ENCODE measurements around a stretch of chr16.

DNA sequence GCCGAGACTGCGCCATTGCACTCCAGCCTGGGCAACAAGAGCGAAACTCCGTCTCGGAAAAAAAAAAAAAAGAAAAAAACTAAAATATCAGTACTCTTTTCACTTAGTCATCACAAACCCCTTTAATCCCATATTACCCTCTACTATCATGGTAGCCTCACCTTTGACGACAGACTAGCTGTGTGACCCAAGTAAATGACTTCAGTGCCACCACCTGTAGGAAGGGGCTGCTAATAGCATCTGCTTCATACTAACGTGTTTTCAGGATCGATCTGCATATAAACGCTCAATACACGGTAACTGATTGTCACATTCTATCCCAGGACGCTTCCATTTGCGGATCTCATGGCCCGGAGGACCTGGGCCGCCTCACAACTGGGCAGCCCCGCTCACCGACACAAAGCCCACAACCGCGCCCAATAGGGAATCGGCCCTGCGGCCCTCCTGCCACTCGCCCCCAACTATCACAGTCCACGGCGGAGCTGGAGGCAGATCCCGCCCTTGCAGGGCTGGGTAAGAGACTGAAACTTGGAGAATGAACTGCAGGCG lies 1.1 kb upstream of the ZNF263 start:
- PRO-cap, 3 experiments, result peak in 1 of 3 experiments; most common plus-strand start position 491 of the sequence (in 1)
- RAMPAGE, long total RNA, result no peak

- PRO-cap, 3 experiments, result peak in 3 of 3 experiments; most common plus-strand start chr16:3282928 (in 1); most common minus-strand start chr16:3282855 (in 3)
- RAMPAGE, long total RNA, result no peak
Observed at GRCh38 chr16:3282697-3283129, 578 bp upstream of the ZNF263 start.

DNA sequence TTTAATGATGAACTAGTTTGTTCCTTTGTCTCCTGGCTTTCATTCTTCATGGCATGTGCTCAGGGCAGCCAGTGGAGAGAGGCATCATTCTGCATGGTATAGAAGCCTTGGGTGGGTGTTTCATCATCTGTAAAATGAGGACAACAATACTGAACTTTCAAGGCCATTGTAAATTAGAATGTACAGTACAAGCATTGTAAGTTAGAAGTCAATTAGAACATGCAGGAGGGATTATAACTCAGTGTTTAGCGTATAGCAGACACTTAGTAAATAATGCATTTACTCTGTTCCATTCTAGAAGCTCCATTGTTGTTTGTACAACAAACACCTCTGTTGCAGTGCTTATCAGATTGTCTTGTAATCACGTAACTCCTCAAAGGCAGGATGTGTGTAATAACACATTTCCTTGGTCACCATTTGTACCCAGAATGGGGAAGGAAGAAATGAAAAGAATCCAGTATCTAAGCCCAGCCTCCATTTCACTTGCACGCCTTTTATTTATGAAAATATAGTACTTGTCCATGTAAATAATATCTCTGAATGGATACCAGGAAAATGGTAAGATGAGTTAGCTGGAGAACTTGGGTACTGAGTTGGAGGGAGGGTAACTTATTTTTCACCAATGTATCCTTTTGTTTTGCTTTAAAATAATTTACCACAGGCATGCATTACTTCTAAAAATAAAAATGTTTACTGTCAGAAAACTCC lies 7.4 kb downstream of the NAA60 start:
- PRO-cap, 3 experiments, result no peak in any of the 3 experiments
- RAMPAGE, long total RNA, result no peak

- PRO-cap, 3 experiments, result no peak in any of the 3 experiments
- RAMPAGE, long total RNA, result no peak
Observed at GRCh38 chr16:3458944-3459477, 15.5 kb downstream of the NAA60 start.

DNA sequence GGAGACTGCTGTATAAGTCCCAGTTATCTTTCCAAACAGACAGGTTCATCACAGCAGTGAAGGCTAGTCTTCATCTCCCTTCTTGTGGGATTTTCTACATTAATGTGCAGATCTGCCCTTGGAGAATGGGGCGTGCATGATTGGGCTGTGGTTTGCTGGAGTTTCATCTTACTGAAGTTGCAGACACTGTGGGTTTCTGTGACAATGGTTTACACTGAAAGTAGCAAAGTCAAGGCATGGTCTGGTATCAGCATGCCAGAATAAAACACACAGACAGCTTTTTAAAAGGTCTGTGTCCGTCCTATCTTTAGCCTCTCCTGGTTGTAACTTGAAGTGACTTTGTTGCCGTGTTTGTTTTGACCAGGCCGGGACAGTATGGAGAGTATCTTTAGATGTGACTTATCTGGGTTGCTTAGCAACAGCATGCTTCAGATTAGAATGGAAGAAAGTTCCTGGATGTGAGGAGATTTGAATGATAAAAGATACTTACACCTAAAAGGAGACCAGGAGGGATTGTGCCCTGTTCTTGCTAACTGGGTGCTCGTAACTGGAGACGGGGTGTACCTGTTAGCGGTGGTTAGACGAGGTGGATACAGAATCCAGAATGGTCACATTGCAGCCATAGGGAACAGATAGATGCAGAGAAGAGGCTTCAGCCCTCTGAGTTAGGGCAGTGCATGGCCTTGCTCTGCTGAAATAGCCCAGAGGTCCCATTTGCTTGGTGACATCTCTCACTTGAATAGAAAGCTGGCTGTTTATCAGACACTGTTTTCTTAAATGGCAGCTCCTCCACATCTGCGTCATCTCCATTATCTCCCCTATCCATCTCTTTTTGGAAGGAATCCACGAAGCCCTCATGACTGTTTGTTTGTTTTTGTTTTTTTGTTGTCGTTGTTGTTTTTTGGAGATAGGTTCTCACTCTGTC lies 16.3 kb downstream of the NAA60 start:
- PRO-cap, 3 experiments, result no peak in any of the 3 experiments
- RAMPAGE, long total RNA, result no peak

DNA sequence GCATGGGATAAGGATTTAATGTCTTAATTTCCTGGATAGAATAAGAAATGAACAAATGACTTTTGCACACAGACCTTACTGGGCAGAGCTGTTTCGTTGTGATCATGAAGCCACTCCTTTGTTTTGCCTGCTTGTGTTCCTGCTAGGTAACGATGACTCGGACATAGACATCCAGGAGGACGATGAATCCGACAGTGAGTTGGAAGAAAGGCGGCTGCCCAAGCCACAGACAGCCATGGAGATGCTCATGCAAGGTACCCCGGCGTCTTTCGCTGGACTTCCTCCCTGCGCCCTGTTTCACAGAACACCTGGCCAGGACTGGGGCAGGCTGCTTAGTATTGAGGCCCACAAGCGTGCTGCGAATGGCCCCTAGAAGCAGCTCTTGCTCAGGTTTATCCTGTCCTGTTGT lies 29.6 kb downstream of the CLUAP1 start:
- PRO-cap, 3 experiments, result no peak in any of the 3 experiments
- RAMPAGE, long total RNA, result no peak

- PRO-cap, 3 experiments, result no peak in any of the 3 experiments
- RAMPAGE, long total RNA, result no peak
Observed at GRCh38 chr16:3659489-3660168, 5.1 kb downstream of the DNASE1 start.

DNA sequence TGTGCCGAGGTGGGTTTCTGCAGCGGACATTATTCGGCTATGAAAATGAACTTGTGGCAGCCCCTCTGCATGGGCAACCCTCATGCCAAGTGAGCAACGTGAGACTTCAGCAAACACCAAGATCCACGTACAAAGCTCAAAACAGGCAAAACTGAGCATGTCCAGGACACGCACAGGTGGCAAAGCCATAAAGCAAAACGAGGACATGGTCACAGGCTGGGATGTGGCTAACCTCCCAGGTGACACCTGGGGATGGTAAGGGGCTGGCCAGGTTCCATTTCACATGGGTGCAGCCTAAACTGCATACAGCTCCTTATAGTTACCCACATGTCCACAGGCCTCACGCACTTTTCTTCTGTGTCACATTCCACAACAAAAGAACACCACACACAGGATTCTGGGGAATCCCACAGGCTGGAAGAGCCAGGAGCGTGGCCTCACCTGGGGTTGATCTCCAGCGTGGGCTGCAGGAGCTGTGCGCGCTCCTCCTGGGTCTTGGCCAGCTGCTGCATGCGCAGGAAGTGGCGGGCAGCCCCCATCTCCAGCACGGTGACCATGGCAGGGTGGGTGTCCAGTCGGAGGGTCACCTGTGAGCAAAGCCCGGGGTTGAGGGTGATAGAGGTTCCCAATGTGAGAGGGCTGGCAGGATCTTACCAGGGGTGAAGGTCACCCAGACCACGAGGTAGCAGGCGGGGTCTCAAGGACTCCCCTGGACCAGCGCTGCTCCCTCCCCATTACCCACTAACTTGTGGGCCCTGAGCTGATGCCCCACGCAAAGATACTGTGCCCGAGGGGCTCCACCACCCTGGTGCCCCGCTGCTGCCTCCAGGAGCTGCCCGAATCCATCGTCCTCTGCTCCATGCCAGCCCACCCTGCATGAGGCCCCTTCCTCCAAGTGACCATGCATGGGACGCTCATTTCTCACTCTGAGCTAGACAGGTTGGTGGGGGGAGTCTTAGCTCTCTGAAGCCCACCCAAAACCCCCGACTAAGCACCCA lies 7.4 kb downstream of the DNASE1 start:
- PRO-cap, 3 experiments, result no peak in any of the 3 experiments
- RAMPAGE, long total RNA, result no peak

DNA sequence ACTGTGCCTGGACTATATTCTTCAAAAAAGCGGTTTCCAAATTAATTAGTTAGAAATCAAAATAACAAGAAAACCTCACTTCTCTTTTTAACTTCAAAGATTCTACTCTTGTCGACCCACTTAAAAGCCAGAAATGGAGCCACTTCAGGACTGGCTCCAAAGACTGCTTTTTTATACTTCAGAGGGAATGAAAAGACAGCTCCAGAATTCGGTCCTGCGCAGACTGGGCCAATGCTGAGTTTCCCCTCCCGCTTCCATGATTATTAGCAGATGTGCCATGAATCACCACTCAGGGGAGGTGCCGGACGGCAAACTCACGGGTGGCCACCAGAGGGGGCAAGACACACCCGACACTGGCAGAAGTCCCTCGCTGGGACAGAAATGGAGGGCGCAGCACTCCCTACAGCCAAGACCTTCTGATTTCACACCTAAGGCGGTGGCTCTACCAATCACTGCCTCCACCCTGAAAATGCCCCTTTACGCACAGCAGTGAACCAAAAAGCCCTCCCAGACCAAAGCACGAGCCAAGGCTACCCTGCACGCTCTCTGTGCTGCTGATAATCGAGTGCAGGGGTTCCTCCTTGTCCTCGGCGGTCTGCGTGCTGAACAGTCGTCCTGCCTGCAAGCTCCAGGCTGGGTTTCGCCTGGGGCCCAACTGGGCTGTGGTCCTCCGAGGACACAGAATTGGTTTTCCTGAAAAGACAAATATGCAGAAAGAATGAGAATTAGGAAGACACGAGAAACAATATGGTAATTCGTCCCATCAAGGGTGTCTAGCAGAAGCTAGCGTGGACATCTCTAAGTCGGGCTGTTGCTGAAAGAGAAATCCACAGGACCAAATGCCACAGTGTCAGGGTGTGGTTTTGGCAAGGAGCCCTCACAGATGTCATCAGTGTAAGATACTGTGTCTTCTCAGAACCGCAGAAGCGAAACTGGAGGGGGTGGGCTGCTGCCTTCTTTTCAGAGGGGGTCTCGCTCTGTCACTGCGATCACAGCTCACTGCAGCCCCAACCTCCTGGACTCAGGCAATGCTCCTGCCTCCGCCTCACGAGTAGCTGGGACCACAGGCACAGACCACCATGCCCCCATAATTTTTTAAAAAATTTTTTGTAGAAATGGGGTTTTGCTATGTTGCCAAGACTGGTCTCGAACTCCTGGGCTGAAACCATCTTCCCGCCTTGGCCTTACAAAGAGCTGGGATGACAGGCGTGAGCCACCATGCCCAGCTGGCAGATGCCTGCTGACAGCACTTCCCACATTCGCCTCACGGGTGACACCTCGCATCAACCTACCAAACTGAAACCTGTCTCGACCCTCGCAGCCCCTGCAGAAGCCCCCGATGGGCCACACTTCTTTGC lies 26.6 kb downstream of the TRAP1 start:
- PRO-cap, 3 experiments, result no peak in any of the 3 experiments
- RAMPAGE, long total RNA, result no peak

DNA sequence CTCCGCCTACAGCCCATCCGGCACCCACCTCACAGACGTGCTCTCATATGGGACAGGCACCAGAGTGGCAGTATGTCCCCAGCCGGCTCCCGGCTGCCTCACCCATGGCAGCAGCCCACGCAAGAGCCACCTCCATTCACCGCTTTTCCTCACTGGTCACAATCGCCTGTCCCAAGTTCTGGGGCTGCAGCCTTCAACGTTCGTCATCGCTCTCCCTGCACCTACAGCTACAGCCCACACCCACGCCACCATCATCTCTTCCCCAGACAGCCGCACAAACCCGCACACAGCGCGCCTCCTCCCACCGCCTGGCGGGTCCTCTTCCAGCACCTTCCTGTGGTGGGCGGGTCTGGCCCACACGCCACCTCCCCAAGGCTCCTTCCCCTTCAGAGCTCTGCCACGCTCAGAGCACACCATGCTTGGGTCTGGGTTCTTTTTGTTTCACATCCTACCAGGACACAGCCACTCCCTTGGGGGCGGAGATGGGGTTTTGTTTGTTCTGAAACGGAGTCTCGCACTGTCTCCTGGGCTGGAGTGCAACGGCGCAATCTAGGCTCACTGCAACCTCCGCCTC lies 17.6 kb upstream of the TRAP1 start:
- PRO-cap, 3 experiments, result no peak in any of the 3 experiments
- RAMPAGE, long total RNA, result no peak

DNA sequence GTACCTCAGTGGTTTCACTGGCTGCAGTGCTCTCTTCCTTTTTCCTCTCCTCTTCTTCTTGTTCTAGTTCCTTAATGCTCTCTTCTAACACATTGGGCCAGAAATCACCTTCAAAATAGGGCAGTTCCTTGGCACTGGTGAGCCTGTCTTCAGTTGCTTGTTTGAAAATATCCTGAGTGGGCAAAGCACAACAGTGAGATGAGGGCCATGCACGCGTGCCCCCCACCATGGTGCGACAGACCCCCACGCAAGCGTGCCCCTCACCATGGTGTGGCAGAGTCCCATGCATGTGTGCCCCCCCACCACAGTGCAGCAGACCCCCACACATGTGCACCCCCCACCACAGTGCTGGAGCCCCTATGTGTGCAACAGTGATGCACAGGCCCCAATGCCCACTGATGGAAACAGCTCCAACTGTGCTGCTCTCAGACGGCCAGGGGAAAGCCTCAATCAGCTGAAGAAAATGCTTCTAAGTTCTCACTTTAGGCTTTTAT lies 18.8 kb upstream of the TRAP1 start:
- PRO-cap, 3 experiments, result no peak in any of the 3 experiments
- RAMPAGE, long total RNA, result no peak

DNA sequence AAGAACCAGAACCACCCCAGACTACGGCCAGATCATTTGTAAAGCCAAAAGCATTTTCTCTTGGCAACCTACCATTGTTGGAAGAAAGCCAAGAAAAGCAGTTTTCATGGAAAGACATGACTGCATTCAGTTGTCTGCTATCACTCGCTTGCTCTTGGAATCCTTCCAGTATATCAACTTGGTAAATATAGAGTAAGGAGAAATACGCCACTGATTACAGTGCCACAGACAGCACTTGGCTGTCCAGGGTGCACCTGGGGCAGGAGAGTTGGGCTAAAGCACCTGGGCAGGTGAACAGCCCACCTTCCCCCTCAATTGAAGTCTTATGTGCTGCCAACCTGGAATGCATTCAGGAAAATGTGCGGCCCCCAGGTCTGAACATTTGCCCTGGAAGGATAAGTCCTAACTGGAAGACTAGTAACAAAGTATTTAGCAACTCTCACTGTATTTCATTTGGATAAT lies 60.4 kb downstream of the CREBBP start:
- PRO-cap, 3 experiments, result no peak in any of the 3 experiments
- RAMPAGE, long total RNA, result no peak

DNA sequence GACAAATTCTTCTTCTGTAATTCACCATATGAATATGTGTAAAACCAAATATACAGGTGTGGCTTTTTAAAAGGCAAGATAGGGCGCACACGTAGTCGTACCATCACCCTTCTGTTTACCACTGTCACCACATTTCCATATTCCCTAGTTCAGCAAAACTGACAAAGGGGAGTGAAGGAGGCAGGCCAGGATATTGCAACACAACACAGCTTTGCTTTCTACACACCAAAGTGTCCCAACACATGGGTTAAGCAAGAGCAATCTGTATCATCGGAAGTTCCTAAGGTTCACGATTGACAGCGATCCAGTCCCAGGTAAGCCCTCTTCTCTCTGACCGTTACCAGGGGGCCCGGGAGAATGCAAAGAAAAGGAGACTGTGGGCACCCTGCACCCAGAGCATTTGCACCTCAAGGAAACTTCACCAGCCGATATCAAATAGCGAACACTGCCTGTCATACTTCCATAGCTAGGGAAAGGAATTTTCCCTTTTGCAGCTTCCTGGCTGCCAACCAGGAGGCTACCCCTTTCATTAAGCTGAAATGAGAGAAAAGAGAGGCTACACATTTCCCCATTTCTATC lies 23.1 kb downstream of the CREBBP start:
- PRO-cap, 3 experiments, result no peak in any of the 3 experiments
- RAMPAGE, long total RNA, result no peak

- PRO-cap, 3 experiments, result no peak in any of the 3 experiments
- RAMPAGE, long total RNA, result no peak
Observed at GRCh38 chr16:4021046-4021379, 95.2 kb downstream of the ADCY9 start.

DNA sequence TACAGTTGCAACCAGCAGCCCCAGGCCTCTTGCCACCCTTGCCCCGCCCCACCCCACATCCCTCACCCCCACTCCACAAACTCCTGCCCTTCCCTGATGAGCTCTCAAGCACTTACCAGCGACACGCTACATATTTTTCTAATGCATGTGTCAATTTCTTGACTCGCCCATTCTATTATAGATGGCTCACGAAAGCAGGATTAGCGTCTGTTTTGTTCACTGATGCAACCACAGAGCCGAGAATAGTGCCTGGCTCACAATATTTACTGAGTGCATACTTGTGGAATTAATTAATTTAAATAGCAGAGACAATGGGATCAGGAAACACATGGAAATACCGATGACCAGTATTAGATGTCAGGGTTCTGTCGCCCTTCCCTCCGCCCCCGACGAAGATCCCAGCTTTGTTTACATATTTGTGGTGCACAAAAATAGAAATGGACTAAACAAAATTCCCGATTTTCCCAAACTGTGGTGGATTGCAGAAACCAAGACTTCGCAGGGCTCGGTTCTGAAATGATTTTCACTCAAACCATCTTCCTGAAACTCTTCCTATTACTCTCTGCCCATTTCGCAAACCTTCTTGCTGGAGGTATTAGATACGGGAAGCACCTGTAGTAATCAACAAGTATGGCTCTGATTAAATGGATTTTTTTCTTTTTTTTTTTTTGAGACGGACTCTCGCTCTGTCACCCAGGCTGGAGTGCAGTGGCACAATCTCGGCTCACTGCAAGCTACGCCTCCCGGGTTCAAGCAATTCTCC lies 62.1 kb downstream of the ADCY9 start:
- PRO-cap, 3 experiments, result no peak in any of the 3 experiments
- RAMPAGE, long total RNA, result no peak

DNA sequence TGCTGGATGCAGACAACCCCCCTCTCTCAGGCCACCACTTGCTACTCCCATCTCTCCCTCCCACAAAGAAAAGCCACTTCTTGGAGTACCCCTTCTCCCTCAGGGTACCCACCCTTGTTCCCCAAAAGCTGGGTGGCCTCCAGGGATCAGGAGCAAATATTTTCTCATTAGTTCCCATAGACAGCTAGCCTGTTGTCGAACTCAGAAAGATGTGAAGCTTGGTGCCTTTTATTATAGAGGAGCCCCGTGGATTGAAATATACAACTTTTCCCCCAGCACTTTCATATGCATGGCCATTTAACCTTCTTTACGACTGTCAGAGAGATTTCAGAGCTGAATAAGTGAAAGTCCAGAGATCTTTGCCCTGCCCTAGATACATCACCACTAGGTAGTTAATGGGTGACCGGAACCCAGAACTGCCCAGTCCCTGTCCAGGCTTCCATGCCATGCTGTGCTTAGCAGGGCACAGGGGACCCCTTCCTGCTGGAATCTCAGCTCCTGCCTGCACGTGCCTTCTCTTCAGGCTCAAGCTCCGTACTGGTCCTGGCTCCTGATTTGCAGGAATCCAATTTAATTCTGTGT lies 32.3 kb downstream of the SRL start:
- PRO-cap, 3 experiments, result no peak in any of the 3 experiments
- RAMPAGE, long total RNA, result no peak

DNA sequence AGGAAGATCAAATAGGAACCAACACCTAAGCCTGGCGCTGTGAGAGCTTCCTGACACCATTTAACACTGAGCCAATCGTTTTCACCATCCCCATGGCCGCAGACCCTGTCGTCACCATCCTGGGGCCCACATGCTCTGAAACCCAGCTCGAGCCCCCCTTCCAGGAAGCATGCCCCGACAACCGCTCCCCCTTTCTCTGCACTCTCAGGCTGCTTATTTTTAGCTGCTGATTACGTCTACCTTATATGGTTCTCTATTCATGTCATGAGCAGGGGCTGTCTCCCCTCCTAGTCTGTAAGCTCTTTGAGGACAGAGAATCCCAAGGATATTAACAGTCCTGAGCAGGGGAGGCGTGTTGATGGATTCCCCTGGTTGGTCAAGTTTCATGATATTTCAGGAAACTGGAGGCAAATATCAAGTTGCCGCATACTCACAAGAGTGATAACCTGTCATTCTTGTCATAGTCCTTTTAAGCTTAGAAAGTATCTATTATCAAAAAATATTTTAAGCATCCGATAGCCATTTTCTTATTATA lies 10.4 kb downstream of the SRL start:
- PRO-cap, 3 experiments, result no peak in any of the 3 experiments
- RAMPAGE, long total RNA, result no peak

- PRO-cap, 3 experiments, result no peak in any of the 3 experiments
- RAMPAGE, long total RNA, result no peak
Observed at GRCh38 chr16:4247444-4248026, 5.7 kb upstream of the SRL start.

- PRO-cap, 3 experiments, result peak in 3 of 3 experiments; most common plus-strand start chr16:4253880 (in 3); most common minus-strand start chr16:4253420 (in 1)
- RAMPAGE, long total RNA, result no peak
Observed at GRCh38 chr16:4253157-4254449, 11.7 kb upstream of the SRL start.

DNA sequence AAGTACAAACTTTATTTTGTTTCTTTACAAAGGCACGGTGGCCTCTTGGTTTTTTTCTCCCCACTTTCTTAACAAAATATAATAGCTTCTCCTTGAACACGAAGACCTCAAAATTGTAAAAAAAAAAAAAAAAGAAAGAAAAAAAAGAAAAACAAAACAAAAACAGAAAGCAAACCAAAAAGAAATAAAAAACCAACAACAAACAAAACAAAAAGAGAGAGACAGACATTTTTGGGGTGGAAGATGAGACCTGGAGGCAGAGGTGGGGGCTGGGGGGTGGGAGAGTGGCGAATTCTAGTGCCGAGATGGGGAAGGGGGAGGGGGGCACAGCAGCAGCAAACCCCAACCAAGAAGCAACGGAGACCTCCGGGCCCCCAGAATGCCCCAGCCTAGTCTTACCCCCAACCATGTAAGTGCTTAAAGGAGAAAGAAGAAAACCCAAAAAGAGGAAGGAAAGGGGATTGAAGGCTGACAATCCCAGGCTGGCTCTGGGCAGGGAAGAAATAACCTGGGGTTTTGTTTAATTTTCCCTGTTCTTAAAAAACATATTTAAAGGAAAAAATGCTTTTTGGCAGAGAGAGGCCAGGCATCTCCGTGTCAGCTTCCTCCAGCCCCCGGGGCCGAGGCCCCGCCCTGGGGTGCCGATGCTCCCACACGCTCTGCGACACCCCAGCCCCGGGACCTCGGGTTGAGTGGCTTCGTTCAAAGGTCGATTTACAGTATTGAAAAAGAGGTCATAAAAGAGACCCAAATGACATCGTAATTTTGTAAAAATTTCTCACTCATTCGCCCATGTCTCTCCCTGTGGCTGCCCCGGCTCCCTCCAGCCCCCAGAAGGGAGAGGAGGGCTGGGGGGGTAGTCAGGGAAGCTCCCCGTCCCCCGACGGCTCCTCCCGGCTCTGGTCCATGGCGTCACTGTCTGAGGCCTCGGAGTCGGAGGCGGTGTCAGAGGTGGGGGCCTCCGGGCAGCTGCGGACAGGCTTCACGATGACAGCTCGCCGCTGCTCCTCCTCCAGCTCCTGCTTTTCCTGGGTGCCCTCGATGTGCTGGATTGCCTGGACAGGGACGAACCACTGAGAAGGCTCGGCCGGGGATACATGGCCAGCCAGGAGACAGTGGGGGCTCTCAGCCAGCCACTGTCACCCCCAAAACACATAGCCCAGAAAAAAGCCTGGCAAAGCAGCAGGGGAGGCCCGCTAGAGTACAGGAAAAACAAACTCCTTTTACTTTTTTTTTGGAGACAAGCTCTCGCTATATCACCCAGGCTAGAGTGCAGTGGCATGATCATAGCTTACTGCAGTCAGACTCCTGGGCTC lies 15.2 kb downstream of the TFAP4 start:
- PRO-cap, 3 experiments, result no peak in any of the 3 experiments
- RAMPAGE, long total RNA, result no peak

Measured in cerebellum (tissue), 5 donors.